OCI-LY7 (cell line): ENCODE measurements around a stretch of chr1.

DNA sequence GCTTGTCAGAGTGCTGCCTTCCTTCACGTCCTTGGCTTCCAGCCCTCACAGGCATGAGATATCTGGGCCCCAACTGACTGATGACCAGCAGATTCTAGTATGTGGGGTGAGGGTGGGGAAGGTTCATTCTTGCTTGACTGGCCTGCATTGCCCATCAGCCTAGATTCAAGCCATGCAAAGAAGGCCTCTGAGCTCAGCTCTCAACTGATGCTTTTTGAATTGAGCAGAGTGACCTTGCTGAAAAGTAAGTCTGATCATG lies 253.0 kb upstream of the FGGY start:
- PRO-cap: no peak
- RAMPAGE, long total RNA: no peak

DNA sequence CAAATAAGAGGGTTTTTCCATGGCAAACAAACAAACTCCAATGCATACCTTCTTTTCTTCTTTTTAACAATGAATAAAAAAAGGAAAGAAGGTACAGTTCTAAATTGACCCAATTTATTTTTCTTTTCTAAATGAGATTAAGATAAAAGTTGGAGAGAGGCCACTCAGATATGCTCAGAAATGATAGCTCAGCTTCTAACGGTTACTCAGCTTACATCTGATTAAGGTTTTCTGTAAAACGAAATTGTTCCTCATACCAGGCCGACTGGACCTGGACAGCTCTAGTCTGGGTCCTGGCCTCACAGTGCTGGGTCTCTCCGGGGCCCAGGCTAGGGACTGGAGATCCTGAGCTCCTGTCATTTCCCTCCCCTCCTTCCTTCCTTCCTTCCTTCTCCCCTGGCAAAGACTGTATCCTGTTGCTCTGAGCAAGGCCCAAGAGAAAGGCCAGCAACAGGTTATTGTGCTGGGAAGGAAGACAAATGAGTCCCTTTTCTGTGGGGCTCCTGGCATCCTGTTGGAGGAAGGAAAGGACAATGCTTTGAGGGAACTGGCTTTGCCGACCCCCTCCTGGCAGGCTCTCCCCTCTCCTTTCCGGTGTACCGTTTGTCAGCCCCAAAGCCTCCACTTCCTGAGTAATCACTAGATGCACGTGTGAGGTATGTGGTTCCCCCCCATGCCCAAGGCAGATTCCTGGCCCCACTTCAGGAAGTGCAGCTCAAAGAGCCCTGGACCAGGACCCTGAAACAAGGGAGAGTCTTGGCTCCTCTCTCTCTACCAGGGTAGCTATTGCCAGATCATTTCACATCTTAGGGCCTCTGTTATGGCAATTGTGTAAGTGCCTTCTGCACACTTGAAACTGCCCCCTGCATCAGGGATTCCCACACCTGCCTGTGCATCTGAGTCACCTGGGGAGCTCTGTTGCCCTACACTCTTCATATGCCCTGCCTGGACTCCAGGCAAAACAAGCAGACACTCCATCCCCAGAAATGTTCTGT lies 212.8 kb upstream of the FGGY start:
- PRO-cap: no peak
- RAMPAGE, long total RNA: no peak

DNA sequence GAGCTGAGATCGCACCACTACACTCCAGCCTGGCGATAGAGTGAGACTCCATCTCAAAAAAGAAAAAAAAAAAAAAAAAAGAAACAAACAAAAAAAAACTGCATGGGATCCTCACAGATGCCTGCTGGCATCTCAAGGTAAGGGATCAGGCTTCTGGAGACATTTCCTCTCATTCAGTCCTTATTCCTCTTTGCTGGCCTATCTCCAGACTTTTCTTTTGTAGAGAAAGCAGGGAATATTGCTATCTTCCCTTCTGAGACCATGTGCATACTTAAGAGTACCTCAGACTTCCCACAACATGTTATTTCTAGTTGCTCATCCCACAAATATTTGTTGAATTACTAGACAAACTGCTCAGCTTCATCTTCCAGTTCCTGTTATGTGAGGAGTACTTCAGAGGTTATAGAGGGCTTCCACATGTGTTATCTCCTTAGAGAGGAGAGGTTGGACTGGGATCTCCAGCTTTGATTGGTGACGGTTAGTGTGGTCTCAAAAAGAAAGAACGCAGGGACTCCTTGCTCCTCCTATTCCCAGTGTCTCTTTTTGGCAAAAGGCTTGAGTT lies 78.4 kb downstream of the FGGY start:
- PRO-cap: no peak
- RAMPAGE, long total RNA: no peak

DNA sequence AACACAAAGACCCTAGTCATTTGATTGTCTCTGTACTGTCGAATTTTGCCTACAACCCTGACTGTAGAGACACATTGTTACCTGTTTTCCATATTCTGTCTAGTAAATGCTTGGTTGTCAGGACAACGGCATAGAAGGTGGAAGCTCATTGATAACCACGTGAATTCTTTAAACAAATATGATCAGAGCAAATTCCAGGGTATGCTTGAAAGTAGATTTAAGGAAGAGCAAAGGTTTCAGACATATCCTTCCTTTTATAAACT lies 203.0 kb downstream of the FGGY start:
- PRO-cap: no peak
- RAMPAGE, long total RNA: no peak

GRCh38 chr1:59512190-59512708 lies 215.4 kb downstream of the FGGY start:
- PRO-cap: no peak
- RAMPAGE, long total RNA: no peak

GRCh38 chr1:59543169-59543826 lies 246.4 kb downstream of the FGGY start:
- PRO-cap: no peak
- RAMPAGE, long total RNA: no peak

DNA sequence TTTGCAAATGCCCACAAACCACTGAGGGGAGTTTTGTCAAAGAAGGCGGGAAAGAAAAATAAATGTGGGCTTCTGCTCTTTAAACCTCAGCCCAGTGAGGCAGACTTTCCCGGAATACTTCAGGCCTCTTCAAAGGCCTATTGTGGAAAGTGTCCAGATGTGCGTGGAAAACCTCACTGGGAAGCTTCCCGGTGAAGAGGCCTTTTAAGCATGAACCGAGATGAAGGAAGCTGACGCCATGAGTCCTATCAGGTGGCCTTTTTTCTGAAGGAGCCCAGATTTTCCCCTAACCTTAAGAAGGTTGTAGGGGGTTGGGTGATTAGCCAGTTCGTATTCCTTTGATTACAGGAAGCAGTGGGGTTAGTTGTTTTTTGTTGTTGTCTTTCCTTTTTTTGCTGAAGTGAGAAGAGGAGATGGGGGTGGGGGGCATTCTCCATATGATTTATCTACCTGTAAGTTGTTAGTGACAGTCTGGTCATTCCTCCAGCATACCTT lies 83.5 kb upstream of the HOOK1 start:
- PRO-cap: no peak
- RAMPAGE, long total RNA: no peak

- PRO-cap: no peak
- RAMPAGE, long total RNA: no peak
Measured at GRCh38 chr1:59815767-59816382, 1.1 kb downstream of the HOOK1 start.

DNA sequence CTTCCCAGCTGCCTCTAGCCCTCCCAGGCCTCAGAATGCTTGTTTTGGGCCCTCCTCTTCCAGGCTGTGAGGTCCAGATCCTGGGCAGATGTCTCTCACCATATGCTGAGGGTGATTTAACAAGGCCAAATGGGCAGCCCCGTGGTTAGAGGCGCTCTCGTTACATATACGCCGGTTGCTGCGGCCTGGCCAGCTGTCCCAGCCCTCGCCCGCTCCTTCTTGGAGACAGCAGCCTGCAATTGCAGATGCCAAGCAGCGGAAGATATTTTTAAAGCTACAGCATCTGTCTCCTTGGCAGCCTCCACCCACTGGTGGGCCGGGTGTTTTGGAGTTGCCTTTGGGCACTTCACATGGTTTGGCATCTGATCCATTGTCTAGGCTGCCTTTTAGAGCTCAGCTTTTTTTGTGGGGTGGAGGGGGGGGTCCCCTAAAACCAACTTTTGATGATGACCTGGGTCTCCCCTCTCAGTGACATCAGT lies 178.7 kb upstream of the NFIA start:
- PRO-cap: no peak
- RAMPAGE, long total RNA: no peak

- PRO-cap: no peak
- RAMPAGE, long total RNA: no peak
Measured at GRCh38 chr1:61078460-61078935, 3.9 kb upstream of the NFIA start.

GRCh38 chr1:61403744-61404355 lies 321.1 kb downstream of the TM2D1 start:
- PRO-cap: no peak
- RAMPAGE, long total RNA: no peak

DNA sequence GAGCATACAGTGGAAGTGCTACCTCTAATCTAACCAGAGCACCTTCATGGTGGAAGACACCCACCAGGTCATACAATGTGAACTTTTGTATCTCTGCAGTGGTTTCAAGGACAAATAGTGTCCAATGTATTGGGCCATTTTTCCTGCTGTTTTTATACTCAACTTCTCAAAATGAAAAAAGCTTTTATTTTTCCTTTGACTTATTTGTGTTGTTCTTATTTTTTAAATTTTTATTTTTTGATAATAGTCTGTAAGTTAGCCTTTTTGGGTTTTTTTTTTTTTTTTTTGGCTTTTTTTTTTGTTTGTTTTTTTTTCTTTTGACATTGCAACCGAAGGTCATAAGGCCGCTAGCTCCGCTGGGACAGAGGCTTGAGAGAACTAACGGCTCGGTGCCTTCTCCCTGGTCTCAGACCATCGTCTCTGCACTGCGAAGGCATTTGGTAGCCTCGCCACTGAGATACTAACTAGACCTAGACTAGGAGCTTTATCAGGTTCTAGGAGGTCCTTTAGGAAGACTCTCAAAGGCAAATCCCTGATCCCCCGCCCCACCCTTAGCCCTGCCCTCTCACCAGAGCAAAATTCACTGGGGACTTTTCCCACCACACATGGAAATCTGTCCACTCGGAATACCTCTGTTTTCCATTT lies 263.1 kb downstream of the TM2D1 start:
- PRO-cap: no peak
- RAMPAGE, long total RNA: no peak

DNA sequence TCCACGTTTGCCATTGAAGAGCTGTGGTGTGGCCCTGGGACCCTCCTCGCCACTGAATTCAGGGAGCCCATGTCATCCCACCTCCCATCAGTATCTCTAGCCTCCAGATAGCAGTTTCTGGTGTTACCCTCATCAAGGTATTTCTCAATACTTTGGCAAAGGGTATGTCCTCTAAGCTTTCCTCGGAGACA lies 233.6 kb downstream of the TM2D1 start:
- PRO-cap: no peak
- RAMPAGE, long total RNA: no peak

DNA sequence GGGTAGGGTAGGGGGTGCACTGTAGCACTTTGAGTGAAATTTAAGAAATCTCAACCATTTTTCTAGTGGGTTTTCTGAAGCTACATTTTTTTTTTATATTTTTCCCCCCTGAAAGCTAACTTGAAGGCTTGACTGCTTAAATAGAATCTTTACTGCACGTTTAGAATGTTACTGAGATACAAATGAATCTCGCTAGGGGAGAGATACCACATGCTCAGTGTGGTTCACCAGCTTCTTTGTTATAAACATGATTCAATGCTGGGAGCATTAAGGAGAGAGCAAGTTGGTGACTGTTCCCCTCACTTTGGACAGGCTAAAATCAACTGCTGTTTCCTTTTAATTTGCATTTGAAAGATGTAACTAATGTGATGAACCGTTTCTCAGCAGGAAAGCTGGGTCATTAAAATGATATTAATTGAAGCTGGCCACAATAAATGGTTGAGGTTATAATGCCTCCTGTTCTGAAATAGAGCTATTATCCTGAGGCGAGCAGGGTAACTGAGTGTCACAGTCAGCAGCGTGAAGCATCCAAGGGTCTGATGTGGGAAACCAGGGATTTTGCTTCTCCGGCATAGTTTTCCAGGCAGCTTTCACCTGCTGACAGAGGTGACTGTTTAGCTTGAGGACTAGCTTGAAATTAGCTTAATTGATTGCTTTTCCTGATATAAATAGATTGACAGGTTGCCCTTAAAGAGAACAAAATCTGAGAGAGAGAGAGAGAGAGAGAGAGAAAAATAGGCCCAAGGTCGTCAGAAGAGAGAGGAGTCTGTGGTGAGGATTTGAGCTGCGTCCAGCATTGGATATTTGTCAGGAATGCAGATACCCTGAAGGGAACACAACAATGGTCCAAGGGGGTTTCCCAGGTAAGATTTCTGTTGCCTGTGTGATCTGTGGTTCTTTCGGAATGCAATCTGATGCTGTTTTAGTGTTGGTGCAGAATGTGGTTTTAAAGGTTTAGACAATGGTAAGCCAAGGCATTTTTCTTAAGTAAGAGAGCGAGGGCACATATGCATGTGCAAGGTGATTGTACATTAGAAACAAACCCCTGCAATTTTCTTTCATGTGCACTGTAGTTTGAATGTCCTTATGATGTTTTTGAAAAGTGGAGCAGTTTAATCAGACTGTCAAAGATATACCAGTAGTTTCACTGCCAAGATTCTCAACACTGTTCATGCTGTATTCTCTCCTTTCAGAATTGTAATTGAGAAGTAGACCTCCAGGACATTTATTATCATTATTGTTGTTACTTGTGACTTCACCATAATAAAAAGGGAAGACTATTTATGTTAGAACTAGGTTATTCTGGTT lies 209.7 kb downstream of the PATJ start:
- PRO-cap: no peak
- RAMPAGE, long total RNA: no peak

- PRO-cap: no peak
- RAMPAGE, long total RNA: no peak
Measured at GRCh38 chr1:62299956-62300327, 19.3 kb downstream of the KANK4 start.

DNA sequence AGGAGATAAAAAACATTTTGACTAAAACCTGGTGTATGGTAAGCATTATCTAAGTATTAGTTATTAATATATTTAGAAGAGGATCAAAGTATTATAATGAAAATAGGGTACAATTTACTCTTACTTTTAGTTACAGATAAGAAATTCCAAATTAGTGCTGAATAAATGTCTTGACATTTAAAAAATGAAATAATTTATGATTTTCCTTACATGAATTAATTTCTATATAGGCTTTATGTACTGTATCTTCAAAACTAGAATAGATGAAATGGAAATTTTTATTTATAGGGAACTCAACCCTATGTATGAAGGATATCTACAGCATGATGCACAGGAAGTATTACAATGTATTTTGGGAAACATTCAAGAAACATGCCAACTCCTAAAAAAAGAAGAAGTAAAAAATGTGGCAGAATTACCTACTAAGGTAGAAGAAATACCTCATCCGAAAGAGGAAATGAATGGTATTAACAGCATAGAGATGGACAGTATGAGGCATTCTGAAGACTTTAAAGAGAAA lies 7.7 kb downstream of the USP1 start:
- PRO-cap: no peak
- RAMPAGE, long total RNA: no peak

DNA sequence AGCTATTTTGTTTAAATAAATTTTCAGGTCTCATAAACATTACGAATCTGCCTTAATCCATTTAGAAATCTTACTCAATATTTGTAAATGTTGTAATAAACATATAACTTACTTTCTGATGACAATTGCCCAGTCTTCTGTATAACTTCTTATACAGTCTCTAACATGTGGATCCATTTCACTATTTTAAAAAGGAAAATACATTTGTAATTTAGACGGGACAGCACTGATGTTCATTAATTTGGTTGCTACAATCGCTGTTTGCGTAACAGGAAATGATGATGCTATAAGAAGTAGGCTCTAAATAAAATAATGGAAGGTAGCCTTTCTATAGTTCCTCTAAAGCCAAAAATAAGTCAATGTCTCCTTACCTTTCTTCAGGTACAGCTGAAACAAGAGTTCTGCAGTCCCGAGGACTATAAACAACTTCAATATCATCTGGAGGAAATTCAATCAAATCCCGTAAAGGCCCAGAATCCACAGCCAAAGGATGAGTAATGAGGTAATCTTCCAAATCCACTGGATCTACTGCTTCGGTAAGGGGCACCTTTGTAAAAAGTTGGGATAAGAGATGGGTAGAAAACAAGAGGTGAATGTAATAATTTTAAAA lies 34.5 kb downstream of the DOCK7 start:
- PRO-cap: no peak
- RAMPAGE, long total RNA: no peak

GRCh38 chr1:62687371-62688053 lies 674 bp downstream of the DOCK7 start:
- PRO-cap: no peak
- RAMPAGE, long total RNA: no peak

DNA sequence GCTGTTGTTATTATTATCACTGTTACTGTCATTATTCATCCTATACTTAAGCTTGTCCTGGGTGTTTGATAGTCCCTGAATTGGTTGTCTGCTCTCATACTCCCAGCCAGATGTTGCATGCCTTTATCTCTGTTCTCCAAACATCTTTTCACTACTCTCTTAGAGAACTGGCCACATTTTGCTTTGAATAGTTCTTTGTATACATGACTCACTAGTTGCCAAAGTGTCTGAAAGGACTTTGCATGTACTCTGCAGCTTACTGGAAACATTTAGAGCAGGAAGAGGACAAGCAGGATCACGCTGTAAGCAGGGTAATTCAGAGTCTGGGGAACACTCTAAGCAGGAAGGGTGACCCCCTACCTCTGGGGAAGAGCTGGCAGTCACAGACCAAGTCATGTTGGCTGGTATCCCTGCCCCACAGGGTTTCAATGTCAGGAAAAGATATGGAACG lies 2.2 kb upstream of the DOCK7 start:
- PRO-cap: no peak
- RAMPAGE, long total RNA: no peak

DNA sequence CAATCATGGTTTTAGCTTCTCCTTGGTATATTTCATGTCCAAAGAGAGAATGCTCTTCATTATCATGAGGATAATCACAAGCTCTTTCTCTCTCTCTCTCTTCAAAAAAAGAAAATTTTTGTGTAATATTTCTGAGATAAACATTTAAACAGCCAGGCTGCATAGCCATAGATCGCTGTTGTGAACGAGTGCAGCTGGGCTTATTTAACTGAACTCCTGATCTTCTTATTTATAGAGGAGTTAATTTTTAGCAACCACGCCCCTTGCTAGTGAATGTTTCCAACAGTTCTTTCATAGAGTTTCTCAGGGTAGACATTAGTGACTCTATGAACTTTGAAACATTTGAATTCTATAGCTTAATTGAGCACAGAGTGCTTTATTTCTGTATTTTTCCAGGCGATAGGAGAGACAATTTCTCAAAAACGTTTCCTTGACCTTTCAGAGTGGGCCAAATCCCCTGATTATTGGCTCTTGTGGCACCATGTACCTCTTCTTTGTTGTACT lies 48.0 kb downstream of the PGM1 start:
- PRO-cap: no peak
- RAMPAGE, long total RNA: no peak